ENCODE data around the gene ADORA3.

GRCh38 chr1:110383338-110384194 is 7.3 kb downstream of the SLC16A4 start:
- RRBS, 2 experiments, result no CpG with 5 or more reads among the region's 5 CpGs

GRCh38 chr1:110593806-110594884 is 12.0 kb downstream of the KCNA2 start:
- RRBS, 2 experiments, result no CpG with 5 or more reads among the region's 10 CpGs

GRCh38 chr1:110672595-110673641 is 1.8 kb downstream of the KCNA3 start:
- RRBS, 2 experiments, result 54 to 68% methylated on average over 3 to 5 of the region's 32 CpGs

- RRBS, 2 experiments, result no CpG with 5 or more reads among the region's 4 CpGs
Measured at GRCh38 chr1:110870766-110871499, 2.0 kb upstream of the CD53 start.

- RRBS, 2 experiments, result no CpG with 5 or more reads among the region's 1 CpG
Measured at GRCh38 chr1:111194005-111194468, 6.4 kb downstream of the DENND2D start.

DNA sequence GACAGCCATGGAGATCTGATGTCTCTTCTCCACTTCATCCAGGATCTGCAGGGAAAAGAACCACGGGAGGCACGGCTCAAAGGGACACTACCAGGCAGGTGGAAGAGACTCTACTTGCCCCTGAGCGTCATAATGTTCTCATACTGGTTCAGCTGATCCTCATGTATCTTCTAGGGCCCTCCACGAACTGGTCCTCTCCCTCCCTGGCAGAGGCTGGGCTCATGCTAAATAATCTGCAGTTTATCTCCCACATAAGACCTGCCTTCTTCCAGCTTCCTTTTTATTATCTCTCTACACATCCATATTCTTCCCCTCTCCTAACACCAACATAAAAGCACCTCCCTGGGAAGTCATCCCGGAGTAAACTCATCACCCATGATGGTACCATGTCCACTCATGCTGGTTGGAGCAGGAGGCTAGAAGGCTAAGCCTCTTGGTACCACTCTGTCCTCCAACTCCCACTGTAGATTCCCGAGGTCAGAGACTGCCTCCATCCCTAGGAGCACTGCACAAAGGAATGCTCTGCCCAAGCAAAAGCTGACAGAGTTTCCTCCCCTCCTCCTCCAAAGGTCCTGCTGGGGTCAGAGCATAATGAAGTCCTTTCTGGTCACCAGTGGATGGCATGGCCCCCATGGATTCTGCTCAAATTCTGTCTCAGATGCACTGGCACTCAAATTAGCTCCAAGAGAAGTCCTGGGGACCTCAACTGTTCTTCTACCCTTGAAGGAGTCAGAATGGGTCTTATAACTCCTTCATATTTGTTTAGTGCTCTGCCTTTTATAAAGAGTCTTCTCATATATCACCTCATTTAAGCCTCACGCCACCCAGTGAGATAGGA is 4.2 kb downstream of the DENND2D start:
- RRBS, 2 experiments, result no CpG with 5 or more reads among the region's 7 CpGs

DNA sequence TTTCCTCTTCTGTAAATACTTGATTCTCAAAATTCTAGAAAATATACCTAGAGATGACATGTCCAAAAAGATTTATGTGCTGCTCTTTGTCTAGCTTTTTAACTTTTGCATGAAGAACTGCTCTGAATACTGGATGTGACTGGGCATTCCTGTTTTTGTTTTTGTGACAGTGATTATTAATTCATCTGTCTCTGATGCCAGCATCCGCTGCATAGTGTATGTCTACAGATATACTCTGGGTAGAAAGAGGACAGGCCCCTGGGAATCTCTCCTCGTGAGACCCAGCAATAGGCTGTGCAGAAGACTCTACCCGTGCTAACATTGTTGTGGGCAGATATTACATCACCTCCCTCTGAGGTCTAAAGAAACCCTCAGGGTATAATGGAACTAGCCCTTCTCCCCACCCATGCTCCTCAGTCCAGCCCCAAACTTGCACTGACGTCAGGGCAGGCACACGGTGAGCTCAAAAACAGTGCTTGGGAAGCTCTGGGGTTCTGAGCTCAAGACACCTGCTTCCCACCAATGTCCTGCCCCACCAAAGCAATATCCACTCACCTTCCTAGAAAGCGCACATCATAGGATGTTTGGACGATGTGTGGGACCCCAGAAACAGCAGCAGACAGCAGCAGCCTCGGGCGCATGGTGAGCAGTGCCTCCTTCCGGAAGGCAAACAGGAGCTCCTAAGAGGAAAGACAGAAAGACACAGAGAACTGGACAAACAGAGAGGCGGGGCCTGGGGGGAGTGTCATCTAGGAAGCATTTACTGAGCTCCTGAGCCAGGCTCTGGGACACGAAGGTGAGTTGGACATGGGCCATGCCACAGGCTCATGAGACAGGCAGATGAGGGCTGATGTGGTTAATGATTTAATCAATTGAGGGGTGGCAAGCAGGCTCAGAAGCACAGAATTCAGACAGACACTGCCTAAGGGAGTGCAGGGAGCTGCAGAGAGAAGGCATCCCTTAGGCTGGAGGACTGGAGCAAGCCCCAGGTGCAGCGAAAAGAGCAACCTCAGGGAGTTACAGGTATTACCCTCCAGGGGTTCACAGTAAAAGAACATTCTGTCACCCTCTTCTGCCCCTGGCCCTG is 4.8 kb downstream of the OVGP1 start:
- RRBS, 2 experiments, result no CpG with 5 or more reads among the region's 13 CpGs

DNA sequence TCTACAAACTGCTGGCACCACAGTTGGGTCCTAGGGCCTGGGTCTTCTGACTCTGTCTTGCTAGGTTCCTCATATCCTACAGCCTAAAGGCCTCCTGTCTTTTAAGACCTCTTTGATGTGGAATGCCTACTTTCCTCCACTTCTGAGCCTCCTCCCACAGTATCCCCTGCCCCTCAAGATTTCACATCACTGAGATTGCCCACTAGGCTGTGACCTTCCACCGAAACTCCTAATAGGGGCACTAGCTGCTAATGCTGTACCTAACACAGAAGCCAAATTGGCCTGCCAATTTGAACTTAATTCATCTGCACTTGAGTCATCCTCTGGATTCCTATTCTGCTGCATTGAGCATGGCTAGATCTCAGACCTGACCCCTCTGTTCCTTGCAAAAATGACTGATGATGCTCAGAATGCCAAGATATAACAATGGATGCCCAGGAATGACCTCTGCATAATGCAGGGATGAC is 2.2 kb upstream of the OVGP1 start:
- RRBS, 2 experiments, result no CpG with 5 or more reads among the region's 1 CpG

DNA sequence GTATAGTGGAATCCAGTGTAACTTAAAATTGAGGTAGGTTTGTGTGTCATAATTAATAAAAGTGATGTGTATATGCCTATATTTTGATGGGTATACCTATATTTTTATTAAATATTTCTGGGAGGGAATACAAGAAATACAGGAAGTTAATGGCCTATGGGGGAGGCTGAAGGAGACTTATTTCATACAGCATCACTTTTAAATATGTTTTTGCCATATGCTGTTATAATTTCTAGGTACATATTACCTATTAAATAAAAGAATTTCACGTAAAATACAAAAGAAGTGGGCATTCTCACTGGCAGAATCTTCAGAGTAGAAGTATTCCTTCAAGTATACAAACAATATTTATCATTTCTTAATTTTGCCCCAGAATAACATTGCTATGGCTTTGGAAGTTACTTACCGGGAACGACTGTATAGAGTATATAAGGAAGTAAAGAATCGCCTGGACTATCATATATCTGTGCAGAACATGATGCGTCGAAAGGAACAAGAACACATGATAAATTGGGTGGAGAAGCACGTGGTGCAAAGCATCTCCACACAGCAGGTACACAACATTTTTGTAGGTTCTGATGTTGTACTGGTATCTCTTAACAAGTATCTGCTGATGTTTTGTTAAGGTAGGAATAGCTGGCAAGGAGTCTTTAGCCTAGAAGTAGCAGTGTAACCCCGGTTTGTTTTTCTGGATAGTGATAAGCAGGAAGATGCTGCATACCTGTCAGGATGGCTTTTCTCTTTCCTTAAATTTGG is 10.0 kb downstream of the ATP5PB start:
- RRBS, 2 experiments, result no CpG with 5 or more reads among the region's 8 CpGs

DNA sequence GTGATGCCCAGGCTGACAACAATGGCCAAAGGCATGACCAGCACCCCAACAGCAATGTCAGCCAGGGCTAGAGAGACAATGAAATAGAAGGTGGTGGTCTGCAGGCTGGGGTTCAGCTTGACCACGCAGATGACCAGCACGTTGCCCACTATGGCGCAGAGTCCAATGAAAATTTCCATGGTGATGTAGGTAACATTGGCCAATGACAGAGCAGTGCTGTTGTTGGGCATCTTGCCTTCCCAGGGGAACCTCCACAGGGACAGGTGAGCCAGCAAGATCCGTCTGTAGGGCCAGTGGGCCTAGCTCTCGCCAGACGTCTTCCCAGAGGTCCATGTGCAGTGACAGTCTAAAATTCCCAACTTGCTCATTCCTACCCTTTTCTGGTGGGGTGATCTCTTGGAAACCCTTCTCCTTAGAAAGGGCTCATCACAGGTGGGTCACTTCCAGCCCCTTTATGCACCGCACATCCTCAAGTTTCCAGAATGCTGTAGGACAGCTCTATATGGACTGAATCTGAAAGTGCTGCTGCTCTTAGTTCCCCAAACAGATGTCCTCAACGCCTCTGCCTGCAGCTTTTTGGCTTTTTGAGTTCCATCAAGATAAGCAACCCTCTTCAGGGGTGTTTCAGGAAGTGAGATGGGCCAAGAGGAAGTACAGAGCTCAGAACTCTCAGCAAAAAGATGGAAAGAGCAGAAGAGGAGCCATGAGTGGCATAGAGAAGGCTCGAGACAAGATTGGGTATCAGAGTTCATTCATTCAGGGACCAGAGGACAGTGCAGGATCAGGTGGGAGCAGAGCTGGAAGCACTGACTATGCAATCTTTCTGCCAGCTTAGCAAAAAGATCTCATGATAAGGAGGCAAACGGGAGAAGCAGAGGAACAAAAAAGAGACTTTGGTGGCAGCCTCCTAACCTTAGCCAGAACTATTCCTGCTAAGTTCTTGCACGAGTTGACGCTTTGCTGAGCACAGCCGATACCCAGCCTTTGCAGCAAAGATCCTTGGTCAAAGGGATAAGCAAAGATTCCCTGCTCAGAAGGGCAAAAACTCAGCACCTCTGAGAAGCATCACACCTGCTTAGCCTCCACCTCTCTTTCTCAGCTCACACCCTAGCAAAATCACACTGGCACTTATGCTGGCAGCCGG is at the start of gene ADORA3:
Gene ADORA3 (minus strand): TSS at position 509 of the 1,144 bp plus-strand sequence.
- RRBS, 2 experiments, result no CpG with 5 or more reads among the region's 14 CpGs

GRCh38 chr1:111644981-111645869 is 25.6 kb downstream of the RAP1A start:
- RRBS, 2 experiments, result no CpG with 5 or more reads among the region's 5 CpGs

DNA sequence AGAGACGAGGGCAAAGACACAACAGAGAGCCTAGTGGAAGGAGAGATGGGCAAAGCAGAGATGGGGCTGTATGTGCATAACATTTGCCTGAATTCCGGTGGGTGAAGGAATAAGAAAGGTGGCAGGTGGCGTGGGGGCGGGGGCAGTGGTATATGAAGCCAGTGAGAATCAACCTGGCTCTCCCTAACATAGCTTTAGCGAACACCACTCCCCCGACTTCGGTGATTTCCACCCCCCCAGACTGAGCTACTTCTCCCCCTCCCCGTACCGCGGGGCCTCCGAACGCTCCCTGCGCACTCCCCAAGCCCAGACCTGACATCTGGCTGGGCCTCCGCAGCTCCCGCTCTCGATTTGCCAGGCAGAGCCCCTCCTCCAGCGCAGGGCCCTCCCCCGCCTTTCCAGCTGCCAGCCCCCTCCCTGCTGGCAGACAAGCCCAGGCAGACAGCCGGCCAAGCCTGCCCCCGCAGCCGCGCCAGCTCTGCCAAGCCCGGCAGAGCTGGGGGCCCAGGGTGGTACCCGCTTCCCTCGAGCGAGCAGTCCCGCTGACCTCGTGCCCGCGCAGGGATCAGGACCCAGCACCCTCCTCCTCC is 932 bp downstream of the INKA2 start:
- RRBS, 2 experiments, result 2 to 3% methylated on average over 5 of the region's 30 CpGs

DNA sequence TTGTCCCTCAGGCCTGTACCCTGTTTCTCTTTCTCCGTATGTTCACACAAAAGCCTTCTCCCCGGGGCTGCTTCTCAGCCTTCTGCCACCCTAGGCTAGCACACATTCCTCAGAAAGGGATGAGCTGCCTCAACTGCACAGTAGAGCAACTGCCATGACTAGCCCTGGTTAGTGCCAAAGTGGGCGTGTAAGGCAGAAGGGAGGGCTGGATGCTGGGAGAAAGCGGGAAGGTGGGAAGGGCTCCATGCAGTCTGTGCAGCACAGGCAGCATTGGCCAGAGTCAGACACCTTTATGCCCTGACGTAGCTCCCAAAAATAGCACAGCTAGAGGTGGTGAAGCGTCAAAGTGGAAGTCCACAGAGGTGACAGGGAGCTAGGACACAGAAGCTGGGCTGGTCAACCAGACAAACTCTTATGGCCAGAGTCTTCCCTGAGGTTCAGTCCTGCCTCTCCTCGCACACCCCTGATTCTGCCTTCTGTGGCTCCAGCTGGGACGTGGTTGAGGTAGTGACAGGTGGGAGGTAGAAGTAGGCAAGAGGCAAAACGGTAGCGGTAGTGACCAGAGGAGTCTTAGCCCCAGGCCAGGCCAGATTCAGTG is 45.4 kb downstream of the DDX20 start:
- RRBS, 2 experiments, result no CpG with 5 or more reads among the region's 10 CpGs

- RRBS, 2 experiments, result no CpG with 5 or more reads among the region's 6 CpGs
Measured at GRCh38 chr1:111851330-111851911, 95.7 kb downstream of the DDX20 start.

- RRBS, 2 experiments, result no CpG with 5 or more reads among the region's 7 CpGs
Measured at GRCh38 chr1:111879040-111879864, 110.2 kb downstream of the KCND3 start.

DNA sequence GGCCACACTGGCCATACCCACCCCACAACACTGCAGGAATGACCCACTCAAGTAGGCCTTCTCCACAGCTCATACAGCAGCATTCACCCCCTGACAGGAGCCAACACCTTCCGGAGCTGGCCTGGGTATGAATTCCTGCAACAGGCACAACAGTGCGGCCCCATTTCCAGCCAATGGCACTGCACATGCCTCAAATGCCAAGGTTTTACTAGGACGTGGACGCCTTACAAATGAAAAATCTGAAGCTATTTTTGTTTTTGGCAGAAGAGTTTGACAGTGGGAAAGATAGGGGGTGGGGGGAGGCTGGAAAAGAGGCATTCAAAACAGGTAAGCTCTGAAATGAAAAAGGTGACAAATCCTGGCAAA is 1.9 kb downstream of the KCND3 start:
- RRBS, 2 experiments, result no CpG with 5 or more reads among the region's 4 CpGs

DNA sequence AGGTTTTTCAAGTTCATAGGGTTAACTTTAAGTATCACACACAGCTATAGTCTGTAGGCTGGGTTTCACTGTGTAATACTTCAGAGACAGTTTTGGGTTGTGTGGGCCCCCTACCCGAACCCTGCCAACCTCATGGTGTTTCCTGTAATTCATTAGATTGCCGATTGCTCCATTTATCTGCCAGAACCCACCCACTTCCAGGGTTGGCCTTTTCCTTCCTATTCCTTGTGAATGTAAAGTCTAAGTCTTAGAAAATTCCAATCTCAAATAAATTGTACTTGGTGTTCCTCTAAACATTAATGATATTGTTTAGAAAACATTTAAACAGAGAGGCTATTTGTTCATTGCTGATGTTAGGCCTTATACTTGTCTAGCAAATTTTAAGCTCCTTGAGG is 43.6 kb downstream of the CTTNBP2NL start:
- RRBS, 2 experiments, result no CpG with 5 or more reads among the region's 2 CpGs

GRCh38 chr1:112650756-112651569 is 23.5 kb upstream of the MOV10 start:
- RRBS, 2 experiments, result no CpG with 5 or more reads among the region's 2 CpGs

DNA sequence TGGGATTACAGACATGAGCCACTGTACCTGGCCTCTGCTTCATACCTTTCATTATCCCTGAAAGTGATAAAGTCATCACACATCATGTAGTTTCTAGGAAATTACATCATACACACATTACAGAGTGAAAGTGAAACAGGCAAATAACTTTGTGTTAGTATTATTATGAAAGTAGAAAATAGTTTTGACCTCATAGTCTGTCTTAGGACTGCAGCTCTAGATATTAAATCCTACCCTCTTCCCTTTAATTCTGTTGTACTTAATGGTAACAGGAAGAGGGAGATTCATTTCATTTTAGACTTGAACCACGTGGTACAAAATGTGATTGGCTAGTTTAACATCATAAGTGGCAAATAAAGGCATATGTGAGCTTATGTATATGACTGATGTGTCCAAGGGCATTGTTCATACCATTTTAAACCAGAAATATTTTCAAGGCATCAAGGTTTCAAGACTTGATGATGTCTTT is 5.7 kb upstream of the MOV10 start:
- RRBS, 2 experiments, result no CpG with 5 or more reads among the region's 1 CpG

DNA sequence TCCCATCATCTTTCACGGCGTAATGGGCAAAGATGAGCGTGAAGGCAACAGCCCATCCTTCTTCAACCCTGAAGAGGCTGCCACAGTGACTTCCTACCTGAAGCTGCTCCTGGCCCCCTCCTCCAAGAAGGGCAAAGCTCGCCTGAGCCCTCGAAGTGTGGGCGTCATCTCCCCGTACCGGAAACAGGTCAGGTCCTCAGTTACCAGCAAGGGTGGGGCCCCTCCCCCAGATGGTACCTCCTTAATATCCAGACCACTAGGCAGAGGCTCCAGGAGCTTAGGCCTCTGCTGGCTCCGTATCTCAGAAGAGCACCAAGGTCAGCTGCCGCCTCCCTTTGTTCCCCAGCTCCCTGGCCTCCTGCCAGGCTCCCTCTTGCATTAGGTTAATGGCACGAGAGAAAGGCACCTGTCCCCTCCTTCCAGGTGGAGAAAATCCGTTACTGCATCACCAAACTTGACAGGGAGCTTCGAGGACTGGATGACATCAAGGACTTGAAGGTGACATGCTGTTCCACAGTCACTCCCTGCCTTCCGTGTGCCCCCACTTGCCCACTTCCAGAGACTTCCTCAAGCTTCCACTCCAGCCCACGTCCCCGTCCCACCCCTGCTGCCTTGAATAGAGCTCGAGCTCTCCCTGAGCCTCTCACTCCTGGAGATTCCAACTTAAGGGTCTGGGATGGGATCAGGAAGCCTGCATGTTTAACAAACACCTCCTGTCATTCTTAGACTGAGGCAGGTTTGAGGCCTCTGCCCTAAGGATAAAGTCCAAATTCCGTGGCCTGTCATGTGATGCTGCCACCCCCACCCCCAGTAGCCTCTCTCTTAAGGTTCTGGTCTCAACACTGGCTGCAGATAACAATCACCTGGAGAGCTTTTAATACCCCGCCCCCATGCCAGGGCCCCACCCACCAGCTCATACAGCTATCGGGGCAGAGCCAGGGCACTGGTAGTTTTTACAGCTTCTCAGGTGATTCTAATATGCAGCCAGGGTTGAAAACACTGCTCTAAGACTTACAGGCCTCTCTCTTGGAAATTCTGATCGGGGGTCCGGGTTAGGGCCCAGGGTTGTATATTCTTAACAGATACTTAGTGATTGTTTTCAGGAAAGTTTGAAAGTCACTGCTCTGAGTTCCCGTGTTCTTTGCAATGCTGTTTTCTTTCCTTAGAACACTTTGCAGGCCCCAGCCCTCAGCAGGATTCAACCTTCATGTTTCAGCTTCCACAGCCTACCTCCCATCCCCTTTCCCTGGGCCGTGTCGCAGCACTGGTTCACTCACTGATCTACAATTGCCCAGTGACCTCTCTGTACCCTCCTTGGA is 8.2 kb downstream of the RHOC start:
- RRBS, 2 experiments, result no CpG with 5 or more reads among the region's 25 CpGs

Data from bronchial epithelial cell (primary cell).